ENCODE measurements around the genes LARGE1 and RASD2.

GRCh38 chr22:33908802-33908973 lies 11.6 kb downstream of the LARGE1 start:
- RRBS: no CpG with 5 or more reads among the region's 3 CpGs

DNA sequence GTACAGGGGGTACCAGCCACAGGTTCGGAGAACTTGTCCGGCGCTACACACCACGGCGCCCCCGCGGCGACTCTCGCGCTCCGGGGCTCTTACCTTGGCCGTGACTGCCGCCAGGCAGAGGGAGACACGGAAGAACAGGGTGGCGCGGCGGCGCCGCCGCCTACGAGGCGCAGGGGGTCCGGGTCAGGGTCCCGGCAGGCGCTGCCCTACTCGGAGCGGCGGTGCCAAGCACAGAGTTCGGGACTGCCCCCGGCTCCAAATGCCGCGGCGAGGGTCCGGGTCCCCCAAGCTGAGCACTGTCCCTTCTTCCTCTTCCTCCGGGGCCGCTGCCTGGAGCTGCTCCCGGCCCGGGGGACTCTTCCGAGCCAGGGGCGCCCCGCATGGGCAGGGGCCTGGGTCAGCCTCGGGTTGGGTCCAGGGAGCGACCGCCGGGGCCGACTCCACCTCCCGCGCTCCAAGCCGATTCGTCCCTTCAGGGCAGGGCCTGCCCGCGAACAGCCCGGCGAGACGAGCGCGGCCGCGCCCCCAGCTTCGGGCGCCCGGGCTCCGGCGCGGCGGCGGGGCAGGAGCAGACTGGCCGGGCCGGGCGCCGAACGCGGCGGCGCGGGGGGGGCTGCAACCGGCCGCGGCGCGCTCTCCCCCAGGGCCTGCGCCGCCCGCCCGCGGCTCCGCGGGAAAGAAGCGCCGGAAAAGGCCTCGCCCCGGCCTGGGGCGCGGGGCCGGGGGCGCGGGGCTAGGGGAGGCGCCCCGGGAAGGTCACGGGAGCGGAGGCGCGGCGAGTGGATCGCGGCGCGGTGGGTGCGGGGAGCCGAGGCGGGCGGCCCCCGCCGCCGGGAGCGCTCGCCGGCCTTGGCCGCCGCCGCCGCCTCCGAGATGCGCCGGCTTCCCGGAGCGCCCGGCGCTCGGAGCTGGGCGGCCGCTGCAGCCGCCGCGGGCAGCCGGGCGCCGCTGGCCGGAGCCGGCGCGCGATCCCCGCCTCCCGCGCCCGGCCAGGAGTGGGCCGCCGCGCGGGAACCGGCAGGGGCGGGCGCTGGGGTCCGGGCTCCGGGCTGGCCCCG lies at the start of gene LARGE1:
Gene LARGE1 (minus strand): TSS at position 575 of the 1,058 bp plus-strand sequence.
- RRBS: under 1% methylated on average over 107 of the region's 157 CpGs

GRCh38 chr22:35116597-35117154 lies 50.7 kb downstream of the ISX start:
- RRBS: no CpG with 5 or more reads among the region's 9 CpGs

DNA sequence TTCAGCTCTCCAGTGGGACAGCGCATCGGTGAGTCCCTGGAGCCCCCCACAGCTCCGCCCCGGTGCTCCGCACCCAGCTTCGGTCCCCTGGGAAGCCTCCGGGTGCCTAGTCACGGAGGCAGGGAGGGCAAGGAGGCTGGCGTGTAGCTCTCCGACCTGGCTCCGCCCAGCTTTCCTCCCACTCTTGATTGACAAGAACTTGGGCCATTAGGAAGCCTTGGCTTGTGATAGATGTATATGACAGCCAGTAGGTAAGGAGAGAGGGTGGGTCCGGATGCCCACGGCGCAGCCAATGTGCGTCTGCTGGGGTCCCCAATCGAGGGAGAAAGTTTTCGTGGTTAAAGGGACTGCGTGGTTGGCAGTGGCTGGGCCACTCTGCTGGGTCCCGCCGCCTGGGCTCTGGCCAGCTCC lies 264 bp downstream of the TOM1 start:
- RRBS: 0% methylated on average over 6 of the region's 20 CpGs

GRCh38 chr22:35410922-35411536 lies 11.1 kb downstream of the MCM5 start:
- RRBS: no CpG with 5 or more reads among the region's 10 CpGs

GRCh38 chr22:35430996-35431266 lies 31.0 kb downstream of the MCM5 start:
- RRBS: 4% methylated on average over 3 of the region's 10 CpGs

GRCh38 chr22:35526999-35527454 lies 13.6 kb upstream of the RASD2 start:
- RRBS: no CpG with 5 or more reads among the region's 8 CpGs

GRCh38 chr22:35540563-35541025 lies at the start of gene RASD2:
Gene RASD2, plus strand, starts transcription at chr22:35540831.
- RRBS: 3% methylated on average over 8 of the region's 36 CpGs

- RRBS: no CpG with 5 or more reads among the region's 6 CpGs
Observed at GRCh38 chr22:35582336-35582668, 34.8 kb downstream of the MB start.

GRCh38 chr22:35642291-35642823 lies 5.9 kb upstream of the APOL6 start:
- RRBS: no CpG with 5 or more reads among the region's 2 CpGs

- RRBS: no CpG with 5 or more reads among the region's 1 CpG
Observed at GRCh38 chr22:35973348-35973747, 55.3 kb downstream of the RBFOX2 start.

DNA sequence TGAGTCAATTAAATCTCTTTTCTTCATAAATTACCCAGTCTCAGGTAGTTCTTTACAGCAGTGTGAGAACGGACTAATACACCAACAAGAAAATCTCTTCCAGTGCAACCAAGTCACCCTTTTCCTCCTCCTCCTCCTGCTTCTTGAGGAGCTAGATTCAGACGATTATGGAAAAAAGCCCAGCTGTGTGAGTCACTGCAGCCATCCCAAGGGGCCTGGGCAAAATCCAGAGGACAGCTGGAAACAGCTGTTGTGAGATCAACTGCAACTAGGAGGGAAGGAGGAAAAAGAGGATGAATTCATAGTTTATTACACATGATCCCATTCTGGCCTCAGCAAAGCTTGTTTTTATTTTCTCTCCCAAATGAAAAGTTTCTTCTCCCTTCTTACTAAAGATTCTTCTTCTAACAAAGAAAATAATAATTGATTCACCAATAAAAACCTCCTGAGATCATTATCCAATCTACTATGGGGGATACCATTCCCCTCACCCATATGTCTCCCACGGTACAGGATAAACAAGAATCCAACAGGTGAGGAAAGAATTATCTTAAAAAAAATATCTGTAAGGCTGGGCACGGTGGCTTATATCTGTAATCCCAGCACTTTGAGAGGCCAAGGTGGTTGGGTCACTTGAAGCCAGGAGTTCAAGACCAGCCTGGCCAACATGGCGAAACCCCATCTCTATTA lies 32.7 kb downstream of the RBFOX2 start:
- RRBS: no CpG with 5 or more reads among the region's 5 CpGs

DNA sequence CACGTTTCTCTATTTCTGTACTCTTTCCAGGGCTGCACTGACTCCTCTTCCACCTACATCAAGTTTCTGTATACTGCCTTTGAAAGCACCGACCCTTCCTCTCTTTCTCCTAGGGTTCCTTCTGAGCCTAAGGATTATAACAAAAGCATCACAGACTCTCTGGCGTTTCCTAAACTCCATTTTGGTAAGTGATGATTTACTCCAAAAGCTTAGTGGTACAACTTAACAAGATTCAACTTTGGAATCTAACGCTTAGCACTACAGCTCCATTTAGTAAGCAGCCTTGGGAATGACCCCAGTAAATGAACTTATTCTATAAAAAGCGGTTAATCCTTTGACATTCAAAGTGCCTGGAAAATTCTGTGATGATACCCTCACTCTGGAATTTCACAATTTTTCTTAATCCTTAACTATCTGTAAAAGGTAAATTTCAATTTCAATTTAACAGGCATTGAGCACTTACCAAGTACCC lies 4.8 kb downstream of the RBFOX2 start:
- RRBS: no CpG with 5 or more reads among the region's 5 CpGs

- RRBS: no CpG with 5 or more reads among the region's 10 CpGs
Observed at GRCh38 chr22:36220394-36220876, 18.8 kb upstream of the APOL4 start.

GRCh38 chr22:36334005-36334320 lies 53.8 kb downstream of the MYH9 start:
- RRBS: 87% methylated on average over 5 of the region's 8 CpGs

DNA sequence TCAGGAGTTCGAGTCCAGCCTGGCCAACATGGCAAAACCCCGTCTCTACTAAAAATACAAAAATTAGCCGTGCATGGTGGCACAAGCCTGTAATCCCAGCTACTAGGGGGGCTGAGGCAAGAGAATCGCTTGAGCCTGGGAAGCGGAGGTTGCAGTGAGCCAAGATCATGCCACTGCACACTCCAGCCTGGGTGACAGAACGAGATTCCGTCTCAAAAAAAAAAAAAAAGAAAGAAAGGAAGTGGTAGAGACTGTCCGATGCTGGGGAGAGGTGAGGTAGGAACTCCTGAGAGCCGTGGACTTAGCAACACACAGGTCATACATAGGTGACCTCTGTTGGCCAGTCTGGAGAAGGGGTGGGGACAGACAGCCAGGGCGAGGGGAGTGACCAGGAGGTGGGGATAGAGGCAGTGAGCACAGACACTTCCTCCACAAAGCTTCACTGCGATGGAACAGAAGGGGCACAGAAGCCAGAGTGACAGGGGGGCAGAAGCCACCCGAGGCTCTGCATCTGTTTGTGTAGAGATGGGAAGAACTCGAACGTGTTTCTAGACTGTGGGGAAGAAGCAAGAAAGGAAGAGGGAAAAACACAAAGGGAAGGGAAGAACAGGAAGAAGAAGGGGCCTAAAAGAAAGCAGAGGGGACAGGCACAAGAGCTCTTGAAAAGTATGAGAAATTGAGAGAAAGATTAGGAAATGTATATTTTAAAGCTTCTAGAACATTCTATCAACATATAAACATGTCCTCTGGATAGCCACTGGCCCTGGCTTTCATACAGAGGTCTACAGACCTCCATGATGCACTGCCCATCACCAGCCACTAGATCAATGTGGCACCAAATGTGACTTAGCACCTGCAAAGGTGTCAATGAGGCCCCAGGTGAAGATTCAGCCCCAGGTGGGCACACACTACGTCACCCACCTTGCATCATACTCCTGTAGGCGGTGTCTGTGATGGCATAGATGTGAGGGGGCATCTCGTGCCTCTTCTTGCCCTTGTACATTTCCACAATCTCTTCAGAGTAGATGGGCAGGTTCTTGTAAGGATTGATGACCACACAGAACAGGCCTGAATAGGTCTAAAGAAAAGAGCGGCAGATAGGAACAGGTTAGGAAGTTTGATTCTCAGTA lies 47.0 kb downstream of the MYH9 start:
- RRBS: no CpG with 5 or more reads among the region's 18 CpGs

DNA sequence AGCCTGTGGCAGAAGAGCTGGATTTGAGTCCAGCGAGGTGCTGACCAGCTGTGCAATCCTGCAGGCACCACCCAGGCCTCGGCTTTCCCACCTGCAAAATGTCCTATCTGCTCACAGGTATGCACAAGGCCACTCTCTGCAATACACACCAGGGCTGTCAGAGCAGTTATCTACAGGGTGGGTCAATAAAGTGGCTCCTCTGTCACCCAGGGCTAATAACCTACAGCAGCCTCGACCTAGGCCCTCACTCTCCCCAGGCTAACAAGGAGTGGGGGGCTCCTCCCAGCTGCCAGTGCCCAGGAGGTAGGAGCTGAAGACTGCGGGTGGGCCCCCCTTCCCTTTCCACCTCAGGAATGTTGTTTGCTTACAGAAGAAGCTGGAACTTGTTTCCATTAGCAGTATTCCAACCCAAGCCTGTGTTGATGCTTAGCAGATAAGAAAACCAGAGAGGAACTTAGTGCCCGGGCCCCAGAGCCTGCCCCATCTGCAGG lies 26.9 kb downstream of the MYH9 start:
- RRBS: no CpG with 5 or more reads among the region's 5 CpGs

DNA sequence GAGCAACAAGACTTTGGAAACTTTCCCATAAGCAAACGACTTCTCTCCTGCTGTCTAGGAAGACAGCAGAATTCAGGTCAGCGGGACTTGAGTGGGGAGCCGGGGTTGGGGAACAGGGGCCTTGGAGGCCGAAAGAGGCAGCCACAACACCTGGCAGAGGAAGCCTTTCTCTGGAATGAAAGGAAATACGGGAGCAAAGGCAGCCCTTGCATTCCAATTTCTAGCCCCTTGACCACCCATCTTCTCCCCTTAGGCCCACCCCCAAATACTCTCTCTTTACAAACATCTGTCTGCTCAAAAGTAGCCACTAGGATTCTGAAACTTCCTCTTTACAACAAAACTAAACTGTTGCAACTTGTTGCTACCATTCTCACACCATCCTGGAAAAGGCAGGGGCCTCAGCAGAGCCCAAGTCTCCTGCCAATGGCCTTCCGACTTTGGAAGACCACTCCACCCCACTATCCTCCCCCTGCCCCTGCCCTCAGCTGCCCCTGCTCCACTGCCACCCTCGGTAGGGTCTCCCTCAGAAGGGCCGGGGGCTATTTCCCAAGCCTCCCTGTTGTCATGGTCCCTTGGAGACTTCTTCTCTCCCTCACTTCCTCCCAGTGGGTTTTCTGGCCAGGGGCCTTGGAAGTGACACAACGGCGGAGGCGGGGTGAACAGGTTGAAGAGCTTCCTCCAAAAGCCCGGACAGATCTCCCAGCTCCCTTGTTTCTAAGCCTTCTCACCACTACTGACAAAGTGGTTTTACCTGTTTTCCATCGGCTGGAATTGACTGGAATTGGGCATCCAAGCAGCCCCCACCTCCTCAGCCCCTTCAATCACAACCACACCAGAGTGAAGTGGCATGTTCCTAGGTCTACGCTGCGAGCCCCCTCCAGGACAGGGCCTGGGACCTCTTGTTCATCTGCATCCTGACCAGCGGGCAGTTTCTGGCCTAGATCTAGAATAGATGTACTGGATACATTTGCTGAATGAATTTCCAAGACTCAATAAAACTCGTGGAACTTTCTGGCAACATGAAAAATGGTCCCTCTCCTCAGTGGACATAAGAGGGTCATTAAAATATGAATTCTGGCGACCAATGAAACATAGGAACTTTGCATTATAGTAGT lies 14.6 kb downstream of the MYH9 start:
- RRBS: no CpG with 5 or more reads among the region's 18 CpGs

DNA sequence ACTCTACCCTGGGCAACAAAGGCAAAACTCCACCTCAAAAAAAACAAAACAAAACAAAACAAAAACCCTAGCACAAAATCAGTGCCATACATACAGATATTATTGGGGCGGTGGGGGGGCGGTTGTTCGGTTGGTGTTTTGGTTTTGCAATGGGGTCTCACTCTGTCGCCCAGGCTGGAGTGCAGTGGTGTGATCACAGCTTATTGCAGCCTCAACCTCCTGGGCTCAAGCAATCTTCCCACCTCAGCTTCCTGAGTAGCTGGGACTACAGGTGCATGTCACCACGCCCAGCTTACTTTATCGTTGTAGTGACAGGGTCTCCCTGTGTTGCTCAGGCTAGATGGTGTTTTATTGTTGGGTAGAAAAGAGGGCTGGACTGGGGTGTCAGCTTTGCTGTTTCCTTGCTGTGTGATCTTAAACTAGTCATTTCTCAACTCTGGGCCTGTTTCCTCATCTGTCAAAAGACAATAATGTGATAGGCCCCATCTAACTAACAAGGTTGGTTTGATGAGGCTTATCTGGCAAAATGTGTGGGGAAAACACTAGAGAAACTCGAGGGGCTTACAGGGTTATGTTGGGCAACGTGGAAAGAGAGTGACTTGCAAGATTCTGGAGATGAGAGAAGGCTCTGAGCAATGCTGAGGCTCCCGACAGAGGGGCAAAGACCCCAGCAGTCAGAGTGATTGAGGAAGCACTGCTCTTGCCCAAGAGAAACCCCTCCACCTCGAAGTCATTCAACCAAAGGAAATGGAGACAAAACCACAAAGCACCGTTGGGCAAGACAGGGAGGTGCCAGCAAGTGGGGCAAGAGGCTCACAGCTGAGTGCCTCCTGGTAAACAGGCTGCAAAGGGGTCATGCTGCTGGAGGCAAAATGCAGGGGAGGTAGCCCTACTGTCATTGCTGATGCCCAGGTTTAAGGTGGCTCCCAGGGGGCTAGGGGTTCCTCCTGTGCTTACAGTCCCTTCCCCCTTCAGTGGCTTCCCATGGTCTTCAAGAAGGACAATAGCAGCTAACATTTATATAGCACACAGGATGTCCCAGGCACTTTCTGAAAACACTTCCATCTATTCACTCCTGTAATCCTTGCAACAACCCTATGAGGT lies 17.7 kb upstream of the MYH9 start:
- RRBS: no CpG with 5 or more reads among the region's 11 CpGs

DNA sequence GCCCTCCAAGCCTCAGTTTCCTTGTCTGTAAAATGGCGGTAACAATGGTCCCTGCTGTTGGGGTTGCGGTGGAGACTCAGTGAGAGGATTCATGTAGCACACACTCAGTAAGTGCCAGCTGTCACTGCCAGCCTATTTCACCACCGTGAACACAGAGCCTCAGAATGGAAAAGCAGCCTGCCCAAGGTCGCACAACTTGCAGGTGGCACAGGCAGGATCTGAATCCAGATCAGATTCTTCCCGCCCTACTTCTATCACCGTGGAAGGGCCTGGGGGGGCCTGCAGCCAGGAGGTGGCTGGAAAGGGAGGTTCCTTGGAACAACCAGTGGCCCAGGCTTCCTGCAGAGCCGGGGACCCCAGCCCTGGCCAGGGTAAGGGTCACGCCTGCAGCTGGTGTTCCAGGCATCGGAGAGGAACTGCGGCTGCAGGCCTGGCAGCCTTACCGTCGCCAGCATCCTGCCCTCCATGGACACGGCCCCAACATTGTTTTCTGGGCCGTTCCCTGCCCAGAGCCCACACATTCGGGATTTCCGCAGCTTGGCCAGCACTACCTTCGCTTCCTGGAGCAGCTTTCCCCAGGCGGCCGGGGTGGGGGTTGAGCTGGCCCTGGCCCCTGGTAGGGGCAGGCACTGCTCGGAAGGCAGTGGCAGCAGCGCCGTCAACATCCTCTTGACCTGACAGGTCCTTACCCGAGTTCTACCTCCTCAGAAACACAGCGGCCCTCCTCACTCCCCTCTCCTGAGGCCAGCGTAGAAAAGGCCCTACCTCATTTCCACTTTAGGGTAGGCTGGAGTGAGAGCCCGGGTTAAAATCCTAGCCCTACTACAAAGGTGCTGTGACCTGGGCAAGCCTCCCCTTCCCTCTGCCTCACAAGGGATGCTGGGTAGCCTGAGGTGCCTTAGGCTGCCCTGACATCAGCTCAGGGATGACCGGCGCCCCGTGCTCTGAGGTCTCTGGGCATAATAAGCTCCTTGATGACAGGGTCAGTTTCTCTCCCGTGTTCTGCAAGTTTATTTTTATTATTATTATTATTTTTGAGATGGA lies 17.6 kb downstream of the TXN2 start:
- RRBS: no CpG with 5 or more reads among the region's 30 CpGs

Measured in retinal pigment epithelial cell (primary cell).